Bronchus (tissue), 1 donor: ENCODE measurements around a stretch of chr11.

GRCh38 chr11:94539257-94539833 is 4.4 kb upstream of the FUT4 start:
- PRO-cap = no peak

DNA sequence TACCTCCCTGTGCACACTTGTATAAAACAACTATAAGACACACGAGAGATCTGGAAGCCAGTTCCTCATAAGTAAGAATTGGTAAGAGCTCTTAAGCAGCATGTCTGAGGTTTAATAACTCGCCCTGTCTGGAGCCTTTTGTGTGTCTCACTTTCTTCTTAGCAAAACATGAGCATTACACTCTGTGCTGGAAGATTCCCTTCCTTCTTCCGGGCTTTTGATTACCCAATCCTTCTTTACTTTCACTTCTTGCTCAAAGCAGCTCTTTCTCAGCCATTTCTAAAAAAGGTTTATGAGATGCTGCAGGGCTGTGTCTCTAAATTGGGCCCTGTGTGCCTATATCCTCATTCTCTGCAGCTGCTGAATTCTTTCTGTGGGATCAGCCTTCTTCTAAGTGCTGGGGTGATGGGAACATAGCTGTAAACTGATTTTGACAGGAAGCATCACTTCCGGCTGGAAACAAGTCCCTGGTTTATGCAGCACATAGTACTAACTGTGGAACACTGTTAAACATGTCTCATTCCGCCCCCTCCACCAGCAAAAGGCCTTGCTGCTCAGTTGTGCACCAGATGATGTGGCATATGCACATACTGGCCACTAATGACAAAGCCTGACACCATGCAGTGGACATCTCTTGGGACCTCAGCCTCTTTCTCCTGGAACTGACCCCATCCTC is 71.8 kb downstream of the PIWIL4 start:
- PRO-cap = no peak

DNA sequence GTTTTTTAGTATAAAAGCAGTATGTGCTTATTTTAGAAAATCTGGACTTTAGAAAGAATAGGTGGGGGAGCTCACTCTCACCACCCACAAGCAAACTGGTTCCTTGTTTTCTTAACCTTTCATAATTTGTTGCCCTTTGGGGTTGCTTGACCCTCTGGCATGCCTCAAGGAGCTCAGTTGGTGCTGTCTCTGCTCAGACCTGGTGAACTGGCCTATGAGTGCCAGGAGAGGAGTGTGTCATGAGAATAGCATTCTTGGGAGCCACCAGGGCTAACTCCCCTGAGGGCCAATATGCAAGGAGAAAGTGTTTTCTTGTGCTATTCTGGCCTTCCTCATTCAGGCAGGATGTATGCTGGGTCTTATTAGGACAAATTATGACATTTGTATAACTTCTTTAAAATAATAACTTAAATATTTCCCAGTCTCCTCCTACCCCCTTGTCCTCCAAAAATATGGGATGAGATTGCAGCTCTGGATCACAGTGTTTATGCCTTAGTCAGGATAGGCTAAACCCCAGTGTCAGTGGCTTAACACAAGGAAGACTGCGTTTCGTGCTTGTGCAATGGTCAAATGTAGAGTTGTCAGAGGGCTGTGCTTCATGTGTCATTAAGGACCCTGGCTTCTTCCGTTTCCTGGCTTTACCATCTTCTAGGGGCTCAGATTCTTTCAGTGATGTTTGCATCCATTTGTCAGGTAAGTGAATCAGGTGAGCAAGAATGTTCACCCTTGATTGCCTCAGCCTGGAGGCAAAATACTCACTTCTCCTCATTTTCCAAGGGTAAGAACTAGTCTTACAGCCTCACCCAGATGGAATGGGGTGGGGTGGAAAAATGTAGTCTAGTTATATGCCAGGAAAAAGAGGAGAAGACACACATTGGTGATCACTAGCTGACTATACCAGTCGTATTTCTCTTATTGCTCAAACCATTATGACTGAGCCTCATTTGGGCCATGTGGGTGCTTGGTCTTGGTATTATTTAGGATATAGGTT is 20.7 kb upstream of the AMOTL1 start:
- PRO-cap = no peak

DNA sequence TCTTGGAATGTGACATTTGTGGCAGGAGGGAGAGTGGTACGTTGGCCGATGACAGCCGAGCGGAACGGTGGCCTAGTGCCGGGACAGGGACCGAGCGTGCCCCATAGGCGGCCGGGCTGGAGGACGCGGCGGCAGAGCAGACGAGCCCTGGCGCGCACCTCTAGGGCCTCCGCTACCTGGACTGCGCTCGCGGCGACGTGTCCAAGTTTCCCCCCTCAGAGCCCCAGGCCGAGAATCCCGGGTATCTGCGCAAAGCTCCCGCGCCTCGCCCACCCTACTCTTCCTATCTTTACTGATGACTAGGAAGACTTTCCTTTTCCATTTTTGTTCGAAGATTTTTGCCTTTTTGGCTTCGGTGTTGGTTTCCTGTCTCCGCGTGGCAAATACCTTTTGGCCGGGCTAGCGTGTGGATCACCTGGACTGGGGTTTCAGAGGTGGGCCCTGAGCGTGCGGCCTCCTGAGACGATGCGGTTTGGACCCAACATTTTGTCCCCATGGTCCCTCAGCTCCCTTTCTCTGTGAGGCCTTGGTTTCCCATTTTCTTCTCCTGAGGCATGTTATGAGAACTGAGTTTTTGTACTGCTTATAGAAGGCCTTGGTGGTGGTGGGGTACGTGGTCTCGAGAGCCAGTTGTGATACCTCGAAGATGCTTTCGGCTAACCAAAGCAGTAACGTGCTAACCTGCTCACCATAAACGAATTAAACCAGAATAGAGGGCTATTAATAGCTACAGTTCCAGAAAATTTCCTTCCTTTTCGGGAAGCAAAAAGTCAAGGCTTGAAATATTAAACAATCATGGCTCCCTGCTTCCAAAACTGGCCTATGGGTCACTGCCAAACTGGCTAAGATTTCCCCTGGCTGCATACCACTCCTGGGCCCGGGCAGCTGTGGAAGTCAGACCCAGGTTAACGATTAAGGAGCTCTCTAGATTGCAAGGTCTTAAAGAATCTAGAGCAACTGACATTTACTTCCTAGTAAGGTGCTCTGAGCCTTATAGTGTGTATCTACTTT is 1.4 kb downstream of the AMOTL1 start:
- PRO-cap = unidirectional peak, minus-strand start at position 183 of the sequence

DNA sequence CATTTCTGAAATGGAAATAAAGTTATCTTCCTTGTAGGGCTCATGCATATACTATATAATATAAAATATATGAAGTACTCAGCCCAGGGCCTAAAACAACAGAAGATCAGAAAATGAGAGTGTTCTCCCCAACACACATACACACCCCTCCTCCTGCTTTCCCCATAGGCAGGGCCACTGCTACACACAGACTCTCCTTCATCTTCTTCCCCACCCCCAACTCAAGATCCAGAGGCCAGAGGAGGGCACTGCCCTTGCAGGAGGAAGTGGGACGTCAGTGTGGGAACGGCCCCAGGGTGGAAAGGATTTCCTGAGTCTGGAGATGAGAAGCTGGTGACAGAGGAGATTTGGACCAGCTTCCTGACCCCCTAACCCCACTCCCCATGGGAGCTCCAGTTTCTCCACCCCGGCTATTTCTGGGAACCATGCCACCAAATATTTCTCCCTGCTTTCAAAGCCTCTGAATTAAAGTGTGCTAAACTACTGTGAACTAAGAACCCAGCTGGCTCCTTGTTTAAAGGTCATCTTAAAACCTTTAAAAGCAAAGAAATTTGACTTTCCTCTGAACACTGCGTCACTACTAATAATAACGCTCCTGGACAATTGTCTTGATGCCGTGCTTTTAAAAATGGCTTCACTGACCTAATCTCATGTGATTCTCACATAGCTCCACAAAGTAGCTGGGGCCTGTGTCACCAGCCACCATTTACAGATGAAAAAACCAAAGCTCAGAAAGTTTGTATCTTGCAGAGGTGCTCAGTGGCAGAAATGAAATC is 46.6 kb downstream of the CWC15 start:
- PRO-cap = no peak

DNA sequence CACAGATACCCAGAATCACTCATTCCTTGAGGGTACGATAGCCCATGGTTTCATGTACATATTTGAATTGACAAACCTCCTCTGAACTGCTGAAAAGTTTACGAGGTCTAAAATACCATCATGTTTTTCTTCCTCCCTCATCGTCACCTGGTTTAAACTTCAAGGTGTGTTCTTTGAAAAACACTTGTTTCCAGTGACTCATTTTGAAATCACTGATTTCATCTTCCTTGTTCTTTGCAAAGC is 100.8 kb downstream of the FAM76B start:
- PRO-cap = no peak

DNA sequence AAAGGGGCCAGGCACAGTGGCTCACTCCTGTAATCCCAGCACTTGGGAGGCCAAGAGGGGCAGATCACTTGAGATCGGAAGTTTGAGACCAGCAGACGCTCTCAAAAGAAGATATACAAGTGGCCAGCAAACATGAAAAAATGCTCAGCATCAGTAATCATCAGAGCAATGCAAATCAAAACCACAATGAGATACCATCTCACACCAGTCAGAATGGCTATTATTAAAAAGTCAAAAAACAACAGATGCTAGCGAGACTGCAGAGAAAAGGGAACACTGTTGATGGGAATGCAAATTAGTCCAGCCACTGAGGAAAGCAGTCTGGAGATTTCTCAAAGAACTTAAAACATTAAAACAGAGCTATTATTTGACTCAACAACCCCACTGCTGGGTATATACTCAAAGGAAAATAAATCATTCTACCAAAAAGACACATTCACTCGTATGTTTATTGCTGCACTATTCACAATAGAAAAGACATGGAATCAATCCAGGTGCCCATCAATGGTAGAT is 96.6 kb downstream of the FAM76B start:
- PRO-cap = unidirectional peak, minus-strand start at position 84 of the sequence

DNA sequence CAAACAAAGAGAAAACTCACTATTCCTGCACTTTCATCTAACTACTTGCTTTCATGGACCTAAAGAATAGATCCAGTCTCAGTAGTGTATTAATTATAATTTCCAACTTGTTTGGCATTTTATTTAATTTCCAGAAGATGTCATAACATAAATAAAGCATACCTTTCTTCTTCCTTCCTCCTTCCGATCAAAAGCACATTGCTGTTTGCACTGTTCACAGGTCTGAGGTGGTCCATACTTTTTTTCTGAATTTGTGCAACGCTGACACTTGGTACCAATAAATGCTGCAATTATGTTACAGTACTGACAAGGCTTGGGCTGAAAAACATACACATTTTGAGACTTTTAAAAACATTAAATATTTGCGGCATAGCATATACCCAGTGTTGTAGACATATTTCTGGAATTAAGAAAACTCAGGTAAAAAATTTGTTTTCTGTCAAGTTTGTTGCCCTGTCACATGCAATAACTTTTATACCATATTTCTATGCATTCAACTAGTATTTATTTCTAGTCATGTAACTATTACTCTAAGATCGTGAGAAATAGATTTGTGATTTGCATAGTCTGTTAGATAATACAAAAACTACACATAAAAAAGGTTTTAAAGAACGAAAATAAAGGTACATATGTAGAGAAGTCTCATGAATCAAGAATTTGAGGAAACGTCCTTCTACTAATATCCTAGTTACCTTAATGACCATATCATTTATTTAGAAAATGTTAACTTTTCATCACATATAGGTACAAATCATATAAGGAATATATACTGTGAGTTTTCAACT is 3.4 kb downstream of the FAM76B start:
- PRO-cap = no peak

- PRO-cap = no peak
These were observed 922 bp downstream of the MTMR2 start for GRCh38 chr11:95922953-95923416.

DNA sequence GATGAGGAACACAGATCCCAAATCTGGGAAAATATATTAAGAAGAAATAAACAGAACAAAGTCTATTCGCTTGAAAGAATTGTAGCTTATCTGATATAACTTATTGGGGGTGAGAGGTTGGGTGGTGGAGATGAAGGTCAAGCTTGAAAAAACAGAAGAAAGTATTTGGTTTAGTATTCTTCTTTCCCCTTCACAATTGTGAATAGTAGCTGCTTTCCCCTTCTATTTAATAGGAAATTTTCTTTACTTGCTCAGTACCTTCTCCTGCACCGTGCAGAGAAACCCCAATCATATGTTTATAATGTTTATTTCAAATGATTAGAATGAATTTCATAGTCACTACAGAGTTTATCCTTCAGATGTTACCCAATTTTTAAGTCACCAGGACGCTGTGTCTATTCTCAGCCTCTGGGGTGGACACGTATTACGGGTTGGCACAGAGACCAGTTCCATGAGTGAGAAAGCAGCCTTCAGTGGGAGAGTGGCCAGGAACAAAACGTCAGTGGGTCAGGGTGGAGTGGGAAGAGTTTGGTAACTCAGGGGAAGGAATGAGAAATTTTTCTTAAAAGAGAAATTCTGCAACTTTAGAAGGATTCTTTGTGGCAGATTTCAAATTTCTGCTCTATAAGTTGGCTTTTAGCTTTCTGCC is 77.0 kb upstream of the MTMR2 start:
- PRO-cap = no peak

DNA sequence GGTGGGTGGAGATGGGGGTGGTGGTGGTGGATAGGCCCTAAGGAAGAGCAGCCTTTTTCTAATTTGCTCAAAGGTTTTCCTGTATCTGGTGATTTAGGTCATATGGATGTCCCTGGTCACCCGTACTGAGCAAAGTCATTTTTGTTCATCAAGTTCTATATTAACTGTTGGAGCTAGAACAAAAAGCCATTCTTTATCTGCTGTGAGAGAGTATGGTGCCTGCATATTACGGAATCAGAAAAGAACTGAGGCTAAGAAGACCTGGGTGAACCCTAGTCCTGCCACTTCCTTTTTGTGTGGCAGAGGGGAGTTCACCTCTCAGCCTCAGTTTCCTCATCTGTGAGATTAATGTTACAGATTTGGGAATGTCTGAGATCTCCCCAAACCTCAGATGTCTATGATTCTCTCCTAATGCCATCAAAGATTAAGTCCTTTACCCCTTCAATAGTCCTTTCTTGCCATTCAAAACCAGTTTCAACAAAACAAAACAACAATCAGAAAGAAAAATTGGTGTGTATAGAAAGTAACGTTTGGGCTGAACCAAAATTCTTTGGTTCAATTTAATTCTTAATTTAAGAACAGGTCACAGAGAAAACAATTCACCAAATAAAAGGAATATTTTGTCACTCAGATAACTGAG is 121.3 kb upstream of the MTMR2 start:
- PRO-cap = no peak

GRCh38 chr11:96045723-96046543 is 122.0 kb upstream of the MTMR2 start:
- PRO-cap = no peak

- PRO-cap = unidirectional peak, plus-strand start at chr11:96096238
These were observed 172.0 kb upstream of the MTMR2 start for GRCh38 chr11:96095847-96096392.

DNA sequence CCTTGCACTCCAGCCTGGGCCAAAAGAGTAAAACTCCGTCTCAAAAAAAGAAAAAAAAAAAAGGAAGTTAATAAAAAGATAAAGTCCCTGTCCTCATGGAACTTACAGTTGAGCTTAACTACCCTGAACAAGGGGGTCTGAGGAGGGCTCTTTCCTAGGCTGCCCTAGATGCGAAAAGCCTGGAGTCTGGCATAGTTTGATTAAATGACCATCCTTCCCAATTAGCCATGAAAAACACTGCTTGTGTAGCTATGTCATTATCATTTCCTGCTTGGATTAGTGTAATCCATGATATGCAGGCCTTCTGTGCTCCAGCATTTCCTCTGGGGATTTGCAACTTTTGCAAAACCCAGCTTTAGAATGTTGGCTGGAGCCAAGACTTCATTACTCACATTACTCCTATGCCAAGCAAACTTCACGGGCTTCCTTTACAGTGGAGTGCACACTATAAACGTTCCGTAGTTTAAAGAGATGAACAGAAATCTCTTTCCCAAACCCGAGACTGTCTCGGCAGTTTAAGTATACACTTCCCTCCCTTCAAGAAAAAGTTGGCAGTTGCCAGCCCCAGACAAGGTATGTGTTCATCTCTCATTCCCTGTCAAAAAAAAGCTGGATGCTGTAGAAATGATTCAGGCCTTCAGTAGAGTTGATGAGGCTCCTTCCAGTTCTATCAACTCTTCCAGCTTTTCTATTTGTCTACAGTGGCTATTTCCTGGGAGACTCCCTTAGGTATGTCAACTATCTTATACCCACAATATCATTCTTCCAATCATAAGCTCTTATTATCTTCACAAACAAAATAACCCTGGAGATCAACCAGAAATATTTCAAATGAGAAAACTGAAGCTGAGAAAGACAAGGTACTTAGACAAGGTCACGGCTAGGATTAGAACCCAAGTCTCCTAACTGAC is 180.1 kb downstream of the MAML2 start:
- PRO-cap = no peak

GRCh38 chr11:96211377-96211882 is 131.6 kb downstream of the MAML2 start:
- PRO-cap = no peak

GRCh38 chr11:96214785-96215202 is 128.2 kb downstream of the MAML2 start:
- PRO-cap = no peak

DNA sequence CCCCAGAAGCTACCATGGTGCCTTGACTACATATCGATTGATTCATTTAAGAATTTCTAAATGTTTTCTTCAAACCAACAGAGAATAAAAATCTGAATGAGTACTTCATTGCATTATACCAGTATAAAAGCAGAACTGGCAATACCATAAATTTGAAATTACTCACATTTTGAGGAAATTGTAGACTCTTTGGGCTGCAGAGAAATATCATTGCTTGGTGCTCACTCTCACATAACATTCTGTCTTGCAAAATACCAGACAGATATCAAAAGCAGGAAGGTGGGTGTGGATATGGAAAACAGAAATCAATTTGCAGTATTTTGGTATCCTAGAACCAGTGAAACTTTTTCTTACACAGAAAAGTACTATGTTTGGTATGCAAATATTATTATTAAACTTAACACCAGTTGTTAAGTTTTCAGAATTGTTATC is 113.4 kb downstream of the MAML2 start:
- PRO-cap = no peak

DNA sequence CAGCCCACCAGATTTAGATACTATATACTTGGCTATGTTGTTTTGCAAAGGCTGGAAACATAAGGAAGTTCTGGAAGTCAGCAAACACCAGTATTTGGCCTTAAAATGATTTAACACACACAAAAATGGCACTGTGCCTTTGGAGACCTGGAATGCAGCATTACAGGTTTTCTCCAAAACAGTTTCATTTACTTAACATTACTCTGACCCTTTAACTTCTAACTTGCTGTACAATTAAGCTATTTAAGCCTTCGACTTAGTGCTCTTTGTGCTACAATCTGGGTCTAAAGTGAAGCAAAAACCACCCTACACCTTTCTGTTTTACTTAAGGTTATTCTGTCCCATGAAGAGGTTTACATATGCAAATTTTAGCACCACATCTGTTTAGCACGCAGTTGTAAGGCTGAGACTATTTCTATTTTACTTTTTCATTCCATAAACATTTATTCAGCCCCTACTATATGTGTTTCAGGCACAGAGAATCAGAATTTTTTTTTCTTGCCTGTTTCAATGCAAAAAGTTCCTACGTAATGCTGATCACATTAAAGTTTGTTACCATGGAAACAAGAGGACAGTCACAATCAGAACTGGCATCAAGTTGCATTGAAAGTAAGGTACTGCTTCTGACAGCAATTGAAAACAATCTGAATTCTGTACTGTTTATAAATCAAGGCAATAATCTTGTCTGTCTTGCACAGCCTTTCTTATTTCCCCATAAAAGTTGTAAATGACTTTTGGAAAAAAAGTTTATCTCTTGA is 70.3 kb downstream of the MAML2 start:
- PRO-cap = no peak

GRCh38 chr11:96306344-96306874 is 36.6 kb downstream of the MAML2 start:
- PRO-cap = no peak

DNA sequence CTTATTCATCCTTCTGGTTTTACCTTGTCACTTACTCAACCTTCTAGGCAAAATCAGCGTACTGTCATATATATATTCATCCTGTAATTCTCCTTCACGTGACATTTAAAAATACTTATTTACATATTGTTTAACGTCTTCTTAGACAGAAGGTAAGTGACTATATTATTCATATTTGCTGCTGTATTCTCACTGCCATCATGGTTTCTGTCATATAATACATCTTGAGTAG is 1084.4 kb downstream of the JRKL start:
- PRO-cap = no peak